Measurements from ENCODE around the gene RB1.

- PRO-cap: no peak
These were observed 15.1 kb upstream of the SLC25A30 start for GRCh38 chr13:45432884-45433966.

DNA sequence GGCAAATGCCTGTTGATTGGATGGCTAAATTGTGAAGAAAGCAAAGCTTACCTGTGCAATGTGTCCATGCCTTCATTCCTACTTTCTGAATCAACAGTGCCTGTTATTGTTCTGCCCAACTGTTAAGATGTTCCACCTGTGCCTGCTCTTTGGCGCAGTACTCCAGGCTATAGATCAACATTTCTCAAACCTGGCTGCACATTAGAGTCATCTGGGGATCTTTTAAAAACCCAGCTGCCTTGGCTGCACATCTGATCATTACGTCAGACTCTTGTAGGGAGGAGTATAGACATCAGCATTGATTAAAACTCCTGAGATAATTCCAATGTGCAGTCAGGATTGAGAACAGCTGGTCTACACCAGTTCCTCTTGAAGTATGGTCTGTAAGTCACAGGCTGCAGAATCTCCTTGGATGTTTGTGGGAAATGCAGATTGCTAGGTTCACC, 16.2 kb upstream of the CPB2 start:
- PRO-cap: no peak

DNA sequence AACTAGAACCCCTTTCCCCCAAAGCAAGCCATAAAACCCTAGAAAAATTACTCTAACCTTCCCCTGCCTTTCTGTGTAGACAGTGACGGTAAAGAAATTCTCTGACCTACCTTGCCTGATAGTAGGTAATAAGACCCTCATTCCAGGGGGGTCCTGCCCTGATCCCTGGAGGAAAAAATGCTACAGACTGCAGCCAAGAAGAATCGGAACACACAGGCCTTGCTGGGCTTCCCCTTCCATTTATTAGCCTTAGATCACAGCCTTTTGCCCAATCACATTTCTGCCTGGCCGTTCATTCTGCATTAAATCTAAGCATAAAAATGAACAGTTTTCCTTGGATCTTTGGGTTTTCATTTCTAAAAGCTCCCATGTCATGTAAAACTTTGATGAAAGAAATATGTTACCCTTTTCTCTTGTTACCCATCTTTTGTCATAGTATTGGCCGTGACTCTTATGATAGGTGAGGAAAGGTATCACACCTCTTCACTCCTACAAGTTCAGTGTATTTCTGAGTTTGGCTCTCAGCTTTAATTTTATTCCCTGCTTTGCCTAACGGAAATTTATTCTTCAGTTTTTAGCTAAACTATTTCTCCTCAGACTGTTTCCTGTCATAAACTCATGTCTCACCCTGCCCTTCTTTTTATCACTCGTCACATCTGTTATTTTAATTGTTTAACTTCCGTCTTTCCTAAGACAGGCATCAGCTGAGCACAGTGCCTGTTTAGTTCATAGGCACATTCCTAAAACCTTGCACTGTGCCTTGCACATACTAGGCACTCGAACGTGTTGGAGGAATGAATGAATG, 20.4 kb upstream of the CPB2 start:
- PRO-cap: no peak

DNA sequence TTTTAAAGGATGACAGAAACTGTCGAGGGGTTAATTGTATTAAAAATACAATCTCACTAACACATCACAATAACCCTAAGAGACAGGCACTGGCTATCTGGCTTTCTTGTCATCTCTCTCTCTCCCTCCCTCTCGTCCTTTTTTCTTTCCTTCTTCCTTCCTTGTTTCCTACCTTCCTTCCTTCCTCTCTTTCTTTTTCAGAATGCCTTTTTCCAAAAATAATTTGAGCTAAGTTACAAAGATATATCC, 20.6 kb downstream of the LCP1 start:
- PRO-cap: no peak

DNA sequence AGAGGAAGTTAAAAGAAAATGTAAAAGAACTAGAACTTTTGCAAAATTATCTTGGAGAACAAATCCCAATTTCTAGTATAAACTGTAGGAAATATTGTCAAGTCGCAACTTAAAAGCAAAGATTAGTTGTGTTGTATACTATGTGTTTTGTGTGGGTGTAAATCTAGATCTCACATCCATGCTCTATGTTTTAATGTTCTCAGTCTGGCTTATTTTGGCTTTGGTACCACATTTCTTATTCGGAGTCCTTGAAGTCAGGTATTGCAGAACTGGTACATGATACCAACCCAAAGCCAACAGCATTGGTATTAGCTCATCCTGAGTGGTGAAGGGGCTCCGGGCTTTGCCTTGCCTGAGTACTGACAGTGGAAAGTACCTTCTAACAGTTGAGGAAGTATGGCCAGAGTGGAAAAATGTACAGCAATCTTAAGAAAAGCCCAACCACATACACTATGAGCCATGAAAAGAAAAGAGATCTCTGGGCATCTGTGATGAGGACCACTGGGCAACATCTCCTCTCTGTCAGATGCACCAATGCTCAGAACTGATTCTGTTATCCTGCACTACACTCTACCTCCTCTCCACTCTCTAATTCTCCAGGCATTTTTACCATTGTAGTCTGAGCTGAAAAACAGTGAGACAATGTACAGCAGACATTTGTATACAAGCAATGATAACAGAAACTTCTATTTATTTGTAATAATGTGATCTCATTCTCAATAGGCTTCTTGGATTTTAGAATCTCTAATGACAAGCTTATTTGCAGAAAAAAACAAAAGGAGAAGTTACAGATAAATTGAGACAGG, 8.3 kb downstream of the LCP1 start:
- PRO-cap: no peak

GRCh38 chr13:46321396-46321987, 65.6 kb downstream of the RUBCNL start:
- PRO-cap: no peak

GRCh38 chr13:46680525-46680942, 116.4 kb downstream of the ESD start:
- PRO-cap: no peak

- PRO-cap: no peak
These were observed 70.2 kb downstream of the ESD start for GRCh38 chr13:46726787-46727153.

DNA sequence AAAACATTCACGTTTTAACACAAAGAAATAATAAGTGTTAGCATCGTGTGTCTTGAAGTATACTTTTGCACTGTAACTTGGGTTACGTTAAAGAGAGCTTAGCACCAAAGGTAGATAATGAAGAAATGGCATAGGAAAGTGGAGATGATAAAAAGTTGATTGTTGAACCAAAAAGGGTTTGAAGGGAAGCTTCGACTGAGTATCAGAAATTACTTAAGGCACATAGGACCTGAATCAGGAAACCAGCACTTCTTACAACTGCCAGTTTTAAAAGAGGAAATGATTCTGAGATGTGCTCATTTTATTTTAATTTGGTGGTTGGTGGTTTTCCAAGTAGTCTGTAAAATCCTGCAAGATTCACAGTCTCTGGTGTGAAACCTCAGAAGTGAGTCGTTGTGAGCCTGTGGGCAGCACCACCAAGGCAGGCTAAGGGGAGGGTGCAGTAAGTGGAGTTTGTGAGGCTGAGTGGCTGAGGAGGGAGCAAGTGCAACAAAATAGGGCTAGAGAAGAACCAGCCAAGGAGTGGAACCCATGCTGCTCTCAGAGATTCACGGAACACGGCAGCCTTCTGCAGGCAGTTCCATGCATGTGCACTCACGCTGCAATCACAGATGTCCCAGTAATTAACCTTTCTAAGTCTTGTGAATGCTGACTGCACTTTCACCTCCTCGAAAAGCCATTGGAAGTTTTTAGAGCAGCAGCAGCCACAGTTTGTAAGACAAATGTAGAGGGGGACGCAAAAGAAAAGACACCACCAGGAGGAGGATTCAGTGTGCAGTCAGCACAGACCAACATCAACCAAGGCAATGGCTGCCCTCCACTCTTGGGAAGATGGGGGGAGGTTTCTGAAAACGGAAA, 45.1 kb downstream of the ESD start:
- PRO-cap: no peak

DNA sequence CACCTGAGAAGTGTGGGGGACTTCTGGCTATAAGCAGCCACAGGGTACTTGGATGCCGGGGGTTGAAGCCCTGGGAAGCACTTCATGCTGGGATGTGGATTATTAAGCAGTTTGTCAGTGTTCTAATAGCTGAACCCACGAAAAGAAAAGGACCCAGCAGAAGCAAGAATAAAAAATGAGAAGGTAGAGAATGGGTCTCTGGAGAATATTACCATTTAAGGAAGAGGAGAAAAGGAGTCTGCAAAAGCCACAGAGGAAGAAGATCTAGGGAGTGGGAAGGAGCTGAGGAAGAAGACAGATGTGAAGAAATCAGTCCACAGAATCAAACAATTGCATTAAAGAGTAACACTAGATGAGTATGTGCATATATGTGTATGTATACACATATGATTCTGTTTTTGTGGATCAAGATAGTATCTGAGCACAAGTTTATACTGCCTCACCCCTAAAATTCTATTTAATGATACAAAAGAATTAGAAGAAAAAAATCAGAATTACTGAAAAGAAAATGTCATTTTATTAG, 18.4 kb downstream of the HTR2A start:
- PRO-cap: no peak

DNA sequence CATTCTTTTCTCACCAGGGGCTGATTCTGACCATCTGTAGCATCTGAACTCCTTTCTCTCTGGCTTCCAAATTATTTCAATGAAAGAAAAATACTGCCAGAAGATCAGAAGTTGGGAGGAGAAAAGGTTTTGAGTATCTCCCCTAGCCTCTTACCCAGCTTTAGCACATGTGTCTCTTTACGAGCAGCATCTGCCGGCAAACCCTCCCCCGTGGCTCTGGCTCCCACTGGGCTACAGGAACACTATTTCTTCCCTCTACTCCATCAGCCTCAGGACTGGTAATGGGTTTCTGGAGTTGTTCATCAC, 437.2 kb upstream of the HTR2A start:
- PRO-cap: no peak

DNA sequence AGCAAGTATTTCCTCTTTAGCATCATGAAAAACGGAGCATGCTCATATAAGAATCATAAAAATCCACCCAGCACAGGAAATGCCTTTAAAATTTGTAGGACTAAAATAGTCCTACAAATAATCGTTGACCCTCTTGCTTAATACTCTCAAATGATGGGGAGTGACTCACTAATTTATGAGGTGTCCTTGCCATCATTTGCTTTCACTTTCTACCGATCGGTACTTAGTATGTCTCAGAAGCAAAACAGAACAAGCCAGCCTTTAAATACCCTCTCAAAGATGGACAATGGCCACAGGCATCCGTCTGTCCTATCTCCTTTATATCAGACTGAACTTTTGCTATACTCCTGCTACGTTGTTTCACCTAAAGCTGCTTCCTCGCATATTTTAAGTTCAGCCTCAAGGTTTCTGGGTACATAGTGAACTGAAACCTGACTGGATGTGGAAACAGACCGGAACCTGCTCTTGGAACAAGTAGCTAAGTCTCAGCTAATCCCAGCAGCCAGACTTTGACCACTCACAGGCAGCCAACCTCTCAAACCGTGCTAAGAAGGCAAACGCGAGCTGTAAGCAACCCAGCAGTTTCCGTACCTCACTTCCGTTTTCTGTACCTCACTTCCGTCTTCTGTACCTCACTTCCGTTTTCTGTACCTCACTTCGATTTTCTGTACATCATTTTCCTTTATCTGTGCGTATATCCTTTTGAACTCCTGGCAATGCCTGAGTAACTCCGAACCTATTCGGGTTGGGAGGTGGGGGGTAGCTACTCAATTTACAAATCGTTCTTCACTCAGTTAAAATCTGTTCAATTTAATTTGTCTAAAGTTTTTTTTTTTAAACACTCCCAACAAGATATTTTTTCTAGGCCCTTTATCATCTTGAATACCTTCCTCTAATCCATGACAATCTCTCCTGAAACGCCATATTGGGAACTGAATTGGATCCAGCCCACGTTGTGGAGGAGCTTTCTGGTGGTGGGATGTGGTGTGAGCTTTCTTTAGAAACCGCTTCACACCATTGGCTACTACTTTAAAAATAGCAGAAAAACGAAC, 96.9 kb downstream of the SUCLA2 start:
- PRO-cap: no peak

DNA sequence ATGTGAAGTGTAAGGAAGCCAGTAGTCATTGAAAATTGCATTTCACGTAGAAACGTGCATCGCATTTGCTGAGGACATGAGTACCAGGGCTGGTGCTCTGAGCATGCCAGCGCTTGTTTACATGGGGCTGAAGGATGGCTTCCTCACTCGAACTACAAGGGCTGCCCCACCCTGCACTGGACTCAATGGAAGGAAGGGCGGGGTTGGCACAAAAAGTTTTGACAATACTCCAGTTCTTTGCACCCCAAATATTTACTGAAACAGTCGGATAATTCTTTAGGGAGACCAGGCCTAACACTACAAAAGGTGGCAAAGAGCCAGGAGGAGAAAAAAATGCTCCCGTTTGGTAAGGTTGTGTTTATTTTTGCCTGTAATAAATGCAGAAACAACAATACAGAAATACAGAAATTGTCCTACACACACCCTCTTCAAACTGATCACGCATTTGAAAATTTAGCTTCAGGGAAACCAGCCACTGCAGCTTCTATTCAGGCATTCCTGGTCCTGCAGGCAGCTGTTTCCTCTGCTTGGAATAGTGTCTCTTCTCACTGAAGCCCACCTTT, 29.0 kb upstream of the MED4 start:
- PRO-cap: no peak

DNA sequence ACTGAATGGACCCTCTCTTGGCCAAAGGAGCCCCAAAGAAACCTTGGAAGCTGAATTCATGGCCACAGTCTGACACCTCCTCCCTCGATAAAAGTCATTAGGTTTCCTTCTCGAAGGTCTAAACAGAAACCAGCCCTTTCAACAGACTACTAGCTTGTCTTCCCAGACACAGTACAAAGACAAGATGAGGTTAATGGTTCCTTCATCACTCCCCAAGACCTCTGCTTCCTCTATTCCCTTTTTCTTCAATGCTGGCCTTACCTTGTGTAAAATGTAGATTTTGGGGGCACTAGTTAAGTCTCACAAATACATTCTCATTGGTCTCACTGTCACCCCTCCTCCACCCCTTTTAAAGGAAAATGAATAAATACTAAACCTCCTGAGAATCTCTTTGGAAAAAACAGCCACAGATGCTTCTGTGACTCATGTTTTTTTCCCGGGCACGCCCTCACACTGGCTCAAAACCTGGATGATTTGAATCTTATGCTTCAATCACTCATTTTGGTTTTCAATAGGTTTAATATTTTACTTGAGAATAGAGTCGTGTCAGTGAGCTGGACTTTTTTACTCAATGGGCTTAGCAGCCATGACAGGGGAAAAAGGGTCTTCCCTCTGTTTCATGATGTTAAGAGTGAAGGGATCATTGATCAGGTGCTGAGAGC, 65.9 kb upstream of the MED4 start:
- PRO-cap: no peak

DNA sequence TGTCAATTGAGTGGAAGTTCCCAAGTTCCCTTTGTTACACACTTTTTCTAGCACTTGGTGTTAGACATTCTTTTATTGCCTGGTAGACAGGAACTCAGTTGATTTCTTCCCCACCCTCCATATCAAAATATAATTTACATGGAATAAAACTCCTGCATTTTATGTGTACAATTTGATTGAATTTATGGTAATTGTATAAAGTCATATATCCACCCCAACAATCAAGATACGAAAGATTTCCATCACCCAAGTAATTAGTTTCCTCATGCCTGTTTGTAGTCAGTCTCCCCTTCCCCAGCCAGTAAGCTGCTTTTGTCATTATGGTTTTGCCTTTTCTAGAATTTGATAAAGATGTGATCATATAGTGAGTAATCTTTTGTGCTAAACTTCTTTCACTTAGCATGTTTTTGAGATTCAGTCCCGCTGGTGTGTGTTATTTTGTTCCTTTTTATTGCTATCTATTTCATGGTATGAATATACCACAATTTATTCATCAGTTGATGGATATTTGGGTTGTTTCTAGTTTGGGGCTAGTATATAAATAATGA, 15.9 kb downstream of the ITM2B start:
- PRO-cap: no peak

DNA sequence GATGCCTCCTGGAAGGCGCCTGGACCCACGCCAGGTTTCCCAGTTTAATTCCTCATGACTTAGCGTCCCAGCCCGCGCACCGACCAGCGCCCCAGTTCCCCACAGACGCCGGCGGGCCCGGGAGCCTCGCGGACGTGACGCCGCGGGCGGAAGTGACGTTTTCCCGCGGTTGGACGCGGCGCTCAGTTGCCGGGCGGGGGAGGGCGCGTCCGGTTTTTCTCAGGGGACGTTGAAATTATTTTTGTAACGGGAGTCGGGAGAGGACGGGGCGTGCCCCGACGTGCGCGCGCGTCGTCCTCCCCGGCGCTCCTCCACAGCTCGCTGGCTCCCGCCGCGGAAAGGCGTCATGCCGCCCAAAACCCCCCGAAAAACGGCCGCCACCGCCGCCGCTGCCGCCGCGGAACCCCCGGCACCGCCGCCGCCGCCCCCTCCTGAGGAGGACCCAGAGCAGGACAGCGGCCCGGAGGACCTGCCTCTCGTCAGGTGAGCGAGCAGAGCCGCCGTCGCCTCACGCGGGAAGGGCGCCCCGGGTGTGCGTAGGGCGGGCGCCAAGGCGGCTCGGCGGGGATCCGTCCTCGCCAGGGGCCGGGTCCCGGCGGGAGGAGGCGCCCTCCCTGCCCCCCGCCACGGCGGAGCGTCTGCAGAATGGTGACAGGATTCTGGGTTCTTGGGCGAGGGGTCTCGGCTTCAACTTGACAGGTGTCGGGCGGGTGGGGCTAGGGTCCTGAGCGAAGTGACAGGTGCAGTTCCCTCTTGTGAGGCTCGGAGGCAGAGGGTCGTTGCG, at the start of gene RB1:
TSS of gene RB1 (plus strand) at position 185 of the 784 bp plus-strand sequence.
- PRO-cap: bidirectional peak, plus-strand start at position 185 of the sequence, minus-strand start at position 136 of the sequence; bidirectional peak, plus-strand start at position 745 of the sequence, minus-strand start at position 647 of the sequence

GRCh38 chr13:48402753-48403971, 9.8 kb downstream of the LPAR6 start:
- PRO-cap: no peak

DNA sequence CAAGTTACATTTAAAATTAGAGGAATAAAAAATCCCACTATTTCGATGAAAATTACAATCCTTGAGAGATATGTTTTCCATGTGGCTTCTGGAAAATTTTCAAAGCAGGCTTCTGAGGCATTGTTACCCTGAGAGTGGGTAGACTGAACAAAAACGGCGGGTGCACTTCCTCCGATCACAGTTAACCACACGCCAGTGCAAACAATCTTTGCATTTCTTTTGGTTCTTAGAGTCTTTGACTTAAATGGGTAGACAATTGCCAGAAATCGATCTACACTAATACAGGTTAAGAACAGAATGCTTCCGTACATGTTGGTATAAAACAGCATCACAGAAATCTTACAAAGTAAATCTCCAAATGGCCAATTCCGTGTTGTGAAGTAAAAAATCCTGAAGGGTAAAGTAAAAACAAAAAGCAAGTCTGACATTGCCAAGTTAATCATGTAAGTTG, 1.1 kb downstream of the LPAR6 start:
- PRO-cap: no peak

GRCh38 chr13:48412267-48412589, 685 bp downstream of the LPAR6 start:
- PRO-cap: no peak

DNA sequence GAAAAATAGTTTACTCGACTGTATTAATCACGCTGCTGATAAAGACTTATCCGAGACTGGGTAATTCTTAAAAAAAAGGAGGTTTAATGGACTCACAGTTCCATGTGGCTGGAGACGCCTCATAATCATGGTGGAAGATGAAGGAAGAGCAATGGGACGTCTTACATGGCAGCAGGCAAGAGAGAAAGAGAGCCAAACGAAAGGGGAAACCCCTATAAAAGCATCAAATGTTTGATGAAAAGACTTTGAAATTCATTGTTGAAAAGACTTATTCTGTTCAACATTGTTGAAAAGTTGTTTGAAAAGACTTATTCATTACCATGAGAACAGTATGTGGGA, 47.8 kb upstream of the RCBTB2 start:
- PRO-cap: no peak

All from neuron (in vitro differentiated cells).